Pericardium (tissue), 1 donor: ENCODE measurements around the gene SLC38A8.

GRCh38 chr16:82995886-82996545, 369.2 kb downstream of the CDH13 start:
- RRBS: no CpG with 5 or more reads among the region's 6 CpGs

GRCh38 chr16:83689442-83689925, 118.3 kb upstream of the HSBP1 start:
- RRBS: 23% methylated on average over 2 of the region's 6 CpGs

DNA sequence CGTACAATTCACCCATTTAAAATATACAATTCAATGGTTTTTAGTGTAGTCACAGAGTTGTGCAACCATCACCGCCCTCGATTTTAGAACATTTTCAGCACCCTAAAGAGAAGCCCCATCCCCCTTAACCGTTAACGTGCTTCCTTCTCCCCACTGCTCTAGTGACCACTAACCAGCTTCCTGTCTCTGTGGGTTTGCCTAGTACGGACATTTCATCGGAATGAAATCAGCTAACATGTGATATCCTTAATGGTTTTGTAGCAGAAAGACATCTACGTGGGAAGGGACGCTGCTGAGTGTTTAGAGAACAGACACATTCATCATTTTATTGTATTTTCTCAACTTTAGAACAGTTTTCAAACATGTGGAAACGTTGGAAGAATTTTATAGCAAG, 80.7 kb upstream of the HSBP1 start:
- RRBS: no CpG with 5 or more reads among the region's 10 CpGs

DNA sequence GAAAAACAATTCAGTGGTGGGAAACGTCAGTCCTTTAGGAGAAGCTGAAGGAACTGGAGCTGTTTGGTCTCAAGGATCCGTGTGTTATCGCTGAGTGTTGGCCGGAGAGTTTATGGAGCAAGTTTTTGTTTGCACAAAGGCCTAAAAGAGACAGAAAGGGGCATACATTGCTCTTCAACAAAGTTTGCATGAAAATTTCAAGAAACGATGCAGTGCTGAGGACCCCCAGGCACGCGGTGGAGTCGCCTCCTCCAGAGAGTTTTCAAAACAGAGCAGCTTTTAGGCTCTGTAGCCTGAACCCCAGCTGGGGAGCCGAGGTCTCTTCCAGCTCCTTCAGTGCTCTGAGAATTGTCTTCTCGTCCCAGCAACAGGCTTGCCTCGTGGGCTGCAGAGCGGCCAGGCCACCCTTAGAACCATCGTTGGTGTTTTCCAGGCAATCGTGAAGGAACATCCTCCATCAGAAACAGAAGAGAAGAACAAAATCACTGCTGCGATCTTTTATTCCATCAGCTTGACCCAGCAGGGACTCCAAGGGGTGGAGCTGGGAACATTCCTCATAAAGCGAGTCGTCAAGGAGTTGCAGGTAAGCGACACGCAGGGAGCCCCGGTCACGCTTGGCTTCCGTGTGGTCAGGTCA, 13.0 kb downstream of the MLYCD start:
- RRBS: no CpG with 5 or more reads among the region's 22 CpGs

GRCh38 chr16:83923373-83924054, 24.6 kb downstream of the MLYCD start:
- RRBS: 86% methylated on average over 1 of the region's 24 CpGs

DNA sequence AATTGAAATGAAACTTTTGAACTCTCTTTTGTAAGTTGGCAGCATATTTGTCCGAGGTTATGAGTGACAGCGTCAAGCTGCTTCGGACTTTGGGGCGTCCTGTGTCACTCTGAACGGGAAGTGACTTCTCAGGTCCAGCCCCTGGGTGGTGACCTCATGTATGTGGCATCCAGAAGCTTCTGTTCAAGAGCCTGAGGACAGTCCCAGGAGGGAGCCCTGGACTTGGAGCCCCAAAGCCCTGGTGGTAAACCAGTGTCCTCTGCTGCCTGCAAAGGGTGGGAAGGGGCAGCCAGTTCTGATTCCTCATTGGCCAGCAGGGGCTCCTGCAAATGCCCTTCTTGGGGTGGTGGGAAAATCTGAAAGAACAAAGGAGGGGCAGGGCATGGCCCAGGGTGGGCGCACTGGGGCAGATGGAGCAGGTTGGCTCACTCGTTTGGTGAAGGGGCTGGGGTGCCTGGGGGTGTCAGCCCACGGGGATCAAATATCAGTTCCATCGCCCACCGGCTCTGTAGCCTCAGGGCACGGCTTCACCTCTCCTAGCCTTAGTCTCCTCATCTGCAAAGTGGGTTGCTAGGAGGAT, 1.6 kb downstream of the OSGIN1 start:
- RRBS: no CpG with 5 or more reads among the region's 11 CpGs

DNA sequence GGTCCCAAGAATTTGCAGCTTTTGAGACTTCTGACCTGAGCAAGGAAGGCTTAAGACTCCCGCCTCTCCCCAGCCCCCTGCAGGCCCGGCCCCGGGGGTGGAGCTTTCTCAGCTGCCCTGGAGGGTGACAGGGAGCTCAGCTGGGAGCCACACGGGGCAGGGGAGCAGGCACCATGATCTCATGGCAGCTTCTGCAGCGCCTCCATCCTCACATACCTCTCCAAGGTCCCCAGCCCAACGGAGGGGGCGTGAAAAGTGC, at the start of gene SLC38A8:
SLC38A8 (minus strand) TSS at position 16 of the 259 bp plus-strand sequence.
- RRBS: no CpG with 5 or more reads among the region's 7 CpGs

DNA sequence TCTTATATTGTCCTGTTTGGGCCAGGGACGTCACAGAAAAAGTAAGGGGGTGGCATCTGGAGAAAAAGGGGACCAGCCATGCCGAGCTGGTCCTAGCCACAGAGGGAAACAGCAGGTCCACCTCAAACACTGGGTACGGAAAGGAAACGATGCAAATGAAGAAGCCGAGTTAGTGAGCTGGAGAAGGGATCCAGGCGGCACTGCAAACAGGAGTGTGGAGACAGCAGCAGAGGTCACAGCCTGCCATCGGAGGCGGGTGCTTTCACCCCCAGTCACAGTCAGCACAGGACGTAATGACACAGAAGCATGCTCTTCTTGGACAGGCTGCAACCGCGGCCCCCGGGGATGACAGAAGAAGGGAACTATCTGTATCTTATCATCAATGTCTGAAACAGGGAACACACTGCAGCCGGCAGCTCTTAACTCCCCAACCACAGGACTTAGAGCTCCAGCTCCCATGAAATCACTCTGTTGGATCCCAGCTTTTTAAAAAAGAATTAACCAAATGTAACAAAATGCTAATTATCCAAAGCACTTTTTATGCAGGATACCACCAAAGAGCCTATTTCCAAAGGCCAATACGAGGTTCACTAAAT, 16.1 kb upstream of the SLC38A8 start:
- RRBS: no CpG with 5 or more reads among the region's 14 CpGs

DNA sequence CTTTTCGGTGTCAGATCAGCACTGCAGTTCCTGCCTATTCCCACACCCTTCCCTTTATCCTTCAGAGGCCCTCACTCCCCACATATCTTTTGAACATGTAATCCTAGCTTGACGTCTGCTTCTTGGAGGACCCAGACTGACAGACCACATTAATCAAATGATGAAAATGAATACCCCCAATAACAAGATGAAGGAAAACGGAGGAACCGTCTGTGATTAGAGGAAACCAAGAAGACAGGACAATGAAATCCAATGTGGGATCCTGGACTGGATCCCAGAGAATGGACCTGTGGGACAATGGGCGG, 36.0 kb downstream of the MBTPS1 start:
- RRBS: no CpG with 5 or more reads among the region's 5 CpGs

GRCh38 chr16:84104838-84105037, 12.0 kb downstream of the MBTPS1 start:
- RRBS: no CpG with 5 or more reads among the region's 5 CpGs

DNA sequence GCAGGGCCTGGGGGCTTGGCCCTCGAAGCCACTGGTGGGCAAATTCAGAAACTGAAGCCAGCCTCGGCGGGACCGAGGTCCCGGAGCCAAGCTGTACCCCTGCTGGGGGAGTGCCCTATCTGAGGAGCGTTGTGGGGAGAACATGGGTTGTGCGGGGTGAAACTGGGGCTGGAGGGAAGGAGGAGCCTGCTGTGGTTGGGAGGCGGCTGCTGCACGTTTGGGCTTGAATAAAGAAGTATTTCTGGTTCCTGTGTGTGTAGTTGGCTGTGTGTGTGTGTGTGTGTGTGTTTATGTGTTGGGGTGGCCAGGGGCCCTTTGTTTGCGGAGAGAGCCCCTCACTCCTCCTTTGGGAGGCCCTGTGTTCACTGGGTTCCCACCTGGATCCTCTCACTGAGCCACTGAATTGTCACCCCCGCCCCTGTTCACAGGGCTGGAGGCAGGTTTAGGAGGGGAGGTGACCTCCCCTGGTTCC, 6.0 kb downstream of the ADAD2 start:
- RRBS: no CpG with 5 or more reads among the region's 11 CpGs

DNA sequence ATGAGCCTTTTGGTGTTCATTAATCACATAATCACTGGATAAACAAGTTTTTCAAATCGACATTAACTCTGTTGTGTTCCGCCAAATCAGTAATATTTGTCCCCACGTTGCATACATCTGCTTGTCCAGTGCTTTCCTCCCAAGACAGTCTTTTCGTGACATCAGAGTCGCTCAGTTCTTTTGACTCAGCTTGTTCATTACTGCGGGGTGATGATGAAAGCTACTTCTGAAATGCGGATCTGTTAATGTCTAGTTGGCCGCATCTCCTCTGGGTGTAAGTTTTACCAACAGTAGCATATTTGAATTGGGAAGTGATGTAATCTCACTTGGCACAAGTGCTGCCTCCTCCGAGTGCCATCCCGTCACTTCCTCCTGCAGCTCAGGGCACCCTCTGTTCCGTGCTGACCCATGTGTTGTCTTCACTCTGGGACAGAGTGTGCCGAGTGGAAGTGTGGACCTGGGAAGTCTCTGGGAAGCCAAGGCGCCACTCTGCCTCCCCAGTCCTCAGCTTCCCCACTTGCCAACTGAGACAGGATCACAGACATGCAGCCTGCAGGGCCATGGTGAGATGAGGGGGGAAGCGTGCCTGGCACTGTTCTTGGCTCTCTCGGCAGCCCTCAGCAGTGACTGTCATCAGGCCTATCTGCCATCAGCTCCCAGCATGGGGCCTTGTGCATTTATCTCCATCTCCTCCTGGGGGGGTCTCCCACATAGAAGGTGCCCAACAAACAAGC, 8.9 kb downstream of the ADAD2 start:
- RRBS: no CpG with 5 or more reads among the region's 15 CpGs

- RRBS: no CpG with 5 or more reads among the region's 13 CpGs
Observed at GRCh38 chr16:84341327-84341890, 26.9 kb upstream of the ATP2C2 start.

DNA sequence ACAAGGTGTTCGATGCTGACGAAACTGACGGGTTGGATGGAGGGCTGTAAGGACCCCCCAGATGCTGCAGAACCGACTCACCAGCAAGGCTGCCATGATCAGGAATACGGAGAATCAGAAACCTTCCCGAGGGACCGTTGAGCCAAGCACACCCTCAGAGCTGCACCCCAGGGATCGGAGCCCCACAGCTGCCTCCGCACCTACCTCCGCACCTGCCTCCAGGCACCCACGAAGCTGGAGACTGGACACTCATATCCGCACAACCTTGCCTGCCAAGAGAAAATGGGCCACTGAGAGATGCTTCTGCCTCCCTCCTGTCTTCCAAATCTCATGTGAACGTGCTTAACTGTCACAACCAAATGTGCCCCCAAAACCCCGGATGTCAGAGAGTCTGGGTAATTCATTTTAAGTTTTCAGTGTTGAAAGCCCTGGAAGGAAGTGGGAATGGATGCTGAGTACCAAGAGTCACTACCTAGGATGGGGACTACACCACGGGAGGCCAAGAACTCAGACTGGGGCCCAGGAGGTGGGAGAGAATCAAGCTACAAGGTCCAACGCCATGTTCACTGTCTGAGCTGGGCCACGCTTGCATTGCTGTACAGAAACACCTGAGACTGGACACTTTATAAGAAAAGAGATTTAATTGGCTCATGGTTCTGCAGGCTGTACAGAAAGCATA, 49.4 kb upstream of the MEAK7 start:
- RRBS: no CpG with 5 or more reads among the region's 17 CpGs

- RRBS: no CpG with 5 or more reads among the region's 4 CpGs
Observed at GRCh38 chr16:84611078-84611497, 6.8 kb downstream of the COTL1 start.

- RRBS: no CpG with 5 or more reads among the region's 10 CpGs
Observed at GRCh38 chr16:84618508-84619173, 763 bp upstream of the COTL1 start.

GRCh38 chr16:84641164-84641876, 7.0 kb upstream of the KLHL36 start:
- RRBS: no CpG with 5 or more reads among the region's 7 CpGs

- RRBS: no CpG with 5 or more reads among the region's 13 CpGs
Observed at GRCh38 chr16:84735856-84736253, 36.1 kb downstream of the USP10 start.

- RRBS: no CpG with 5 or more reads among the region's 15 CpGs
Observed at GRCh38 chr16:84806163-84806631, 13.6 kb upstream of the CRISPLD2 start.

DNA sequence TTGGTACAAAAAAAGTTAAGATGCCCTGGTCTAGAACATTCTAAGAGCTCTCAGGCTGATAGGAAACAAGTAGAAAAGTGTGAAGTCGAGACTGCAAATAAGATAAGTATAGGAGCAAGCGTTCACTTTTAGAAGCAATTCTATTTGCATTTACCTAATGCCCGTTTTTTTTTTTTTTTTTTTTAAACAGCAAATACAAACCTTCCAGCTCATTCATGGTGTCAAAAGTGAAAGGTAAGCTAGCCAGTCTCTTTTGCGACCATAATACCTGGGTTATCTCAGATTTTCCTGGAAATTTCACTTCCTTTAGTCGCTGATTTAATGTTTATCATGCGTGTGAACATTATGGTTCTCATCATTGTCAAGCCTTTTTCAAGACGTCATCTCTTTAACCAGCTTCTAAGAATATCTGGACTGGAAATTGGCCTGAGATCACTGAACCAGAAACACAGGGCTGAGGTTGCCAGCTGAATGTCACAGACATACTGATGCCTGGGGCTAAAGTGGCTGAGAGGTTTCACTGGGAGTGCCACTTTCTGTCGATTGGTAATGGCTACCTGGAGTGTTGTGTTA, 54.0 kb downstream of the CRISPLD2 start:
- RRBS: no CpG with 5 or more reads among the region's 8 CpGs